Measurements from ENCODE around the genes PSMB7 and PPP6C.

DNA sequence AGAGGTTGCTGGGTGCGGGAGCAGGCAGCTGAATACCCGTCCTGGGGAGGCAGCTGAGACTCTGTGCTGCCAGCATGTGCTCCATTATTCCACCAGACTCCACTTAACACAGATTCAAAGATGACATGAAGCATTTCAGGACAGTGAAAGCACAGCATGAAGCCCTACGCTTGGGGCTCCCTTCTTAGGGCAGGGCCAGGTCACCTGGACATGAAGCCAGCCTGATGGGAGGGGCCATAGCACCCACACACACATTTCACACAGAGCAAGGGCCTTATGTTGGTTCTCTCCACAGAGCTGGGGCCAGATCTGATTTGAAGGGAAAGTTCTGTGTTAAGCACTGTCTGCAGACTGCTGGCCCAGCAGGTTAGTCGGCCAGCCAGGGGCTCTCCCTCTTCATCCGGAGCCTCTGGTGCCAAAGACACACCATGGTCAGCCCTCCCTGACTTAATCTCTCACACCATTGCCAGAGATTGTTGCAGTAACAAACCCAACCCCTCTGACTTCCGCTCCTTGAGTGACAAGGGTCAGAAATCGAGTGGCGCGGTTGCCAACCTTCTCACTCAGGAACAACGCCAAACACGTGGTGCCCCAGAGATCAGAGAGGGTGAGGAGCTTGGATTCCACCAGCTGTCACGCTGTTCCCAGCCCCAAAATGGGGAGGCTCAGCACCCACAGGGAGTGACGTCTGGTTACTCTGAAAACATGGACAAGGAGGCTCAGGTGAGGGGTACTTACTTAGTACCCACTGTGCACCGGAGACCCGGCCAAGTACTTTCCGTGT lies 13.2 kb downstream of the NEK6 start:
- RRBS: no CpG with 5 or more reads among the region's 16 CpGs

DNA sequence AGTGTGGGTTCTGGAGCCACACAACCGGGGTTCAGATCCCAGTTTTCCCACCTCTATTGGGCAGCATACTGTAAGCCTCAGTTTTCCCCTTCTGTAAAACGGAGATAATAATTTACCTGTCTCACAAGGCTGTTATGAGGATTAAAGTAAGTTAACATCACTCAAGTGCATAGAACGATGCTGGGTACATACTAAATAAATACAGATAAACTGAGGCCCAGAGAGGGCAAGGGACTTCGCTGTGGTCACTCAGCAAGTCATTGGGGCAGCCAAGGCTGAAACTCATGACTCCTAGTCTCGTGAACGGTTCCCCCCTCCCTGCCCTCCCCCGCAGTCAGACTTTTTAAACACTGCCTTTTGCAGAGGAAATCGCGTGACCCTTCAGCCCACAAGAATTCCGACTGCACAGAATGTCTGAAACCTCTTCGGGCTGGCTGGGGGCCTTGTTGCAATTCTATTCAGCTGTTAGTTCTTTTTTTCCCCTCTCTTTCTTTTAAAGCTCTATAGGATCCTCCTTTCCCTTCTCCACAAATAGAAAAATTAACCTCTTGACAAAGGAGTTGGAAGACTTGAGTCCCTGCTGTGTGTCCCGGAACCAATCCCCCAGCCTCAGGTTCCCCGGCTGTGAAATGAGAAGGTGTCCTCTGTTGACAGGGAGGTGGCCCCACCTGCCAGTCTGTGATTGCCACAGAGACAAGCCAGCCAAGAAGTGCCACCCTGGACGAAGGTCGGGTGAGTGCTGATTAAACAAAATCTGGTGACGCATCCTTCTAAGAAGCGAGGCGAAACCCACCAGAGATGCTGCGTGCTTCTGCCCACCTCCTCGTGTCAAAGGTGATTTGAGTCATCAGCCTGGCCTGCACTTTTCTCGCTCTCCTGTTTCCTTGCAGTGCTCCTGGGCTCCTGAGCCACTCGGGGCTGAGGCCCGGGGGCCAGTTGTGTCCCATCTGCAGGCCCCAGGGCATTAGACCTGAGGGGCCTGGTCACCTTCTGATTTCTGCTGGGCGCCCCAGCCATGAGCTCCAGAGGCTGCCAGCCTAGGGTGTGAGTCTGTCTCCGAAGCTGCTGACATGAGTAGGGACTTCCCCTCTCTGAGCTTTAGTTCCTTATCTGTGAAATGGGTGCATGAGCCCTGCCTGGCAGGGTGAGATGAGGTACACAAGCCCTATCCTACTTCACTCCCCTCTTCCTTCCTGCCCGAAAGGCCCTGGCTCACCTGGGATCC lies 28.4 kb downstream of the NEK6 start:
- RRBS: no CpG with 5 or more reads among the region's 26 CpGs

- RRBS: no CpG with 5 or more reads among the region's 21 CpGs
Measured at GRCh38 chr9:124290060-124290603, 32.4 kb downstream of the NEK6 start.

- RRBS: no CpG with 5 or more reads among the region's 6 CpGs
Measured at GRCh38 chr9:124292160-124292697, 34.5 kb downstream of the NEK6 start.

- RRBS: 7% methylated on average over 8 of the region's 55 CpGs
Measured at GRCh38 chr9:124414574-124415722, at the start of gene PSMB7. TSS of gene PSMB7 (minus strand) at chr9:124415442.

DNA sequence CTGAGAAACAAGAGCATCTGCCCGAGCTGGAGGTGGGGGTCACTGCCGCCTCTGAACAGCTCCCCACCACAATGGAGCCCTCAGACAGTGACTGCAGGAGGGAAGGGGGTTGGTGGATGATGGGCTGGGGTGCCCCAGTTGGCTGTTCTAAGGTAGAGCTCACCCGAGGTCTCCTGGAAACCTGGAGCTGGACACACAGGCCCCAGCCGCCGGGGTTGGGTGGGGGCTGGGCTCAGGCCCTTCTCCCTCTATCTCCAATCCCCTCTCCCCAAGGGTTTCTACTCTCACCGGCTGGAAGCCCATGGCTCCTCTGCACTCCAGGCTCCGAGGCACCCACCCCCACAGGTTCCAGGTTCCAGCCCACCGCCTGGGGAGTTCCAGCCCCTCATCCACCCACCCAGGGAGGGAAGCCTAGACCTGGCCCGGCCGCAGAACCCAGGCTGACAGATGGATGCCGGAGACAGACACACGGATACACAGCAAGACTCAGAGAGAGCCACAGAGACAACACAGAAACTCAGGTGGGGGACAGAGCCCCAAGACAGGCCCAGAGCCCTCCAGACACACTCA lies 731 bp downstream of the NR5A1 start:
- RRBS: 97% methylated on average over 2 of the region's 12 CpGs

- RRBS: no CpG with 5 or more reads among the region's 9 CpGs
Measured at GRCh38 chr9:124514455-124515190, 7.4 kb upstream of the NR5A1 start.

DNA sequence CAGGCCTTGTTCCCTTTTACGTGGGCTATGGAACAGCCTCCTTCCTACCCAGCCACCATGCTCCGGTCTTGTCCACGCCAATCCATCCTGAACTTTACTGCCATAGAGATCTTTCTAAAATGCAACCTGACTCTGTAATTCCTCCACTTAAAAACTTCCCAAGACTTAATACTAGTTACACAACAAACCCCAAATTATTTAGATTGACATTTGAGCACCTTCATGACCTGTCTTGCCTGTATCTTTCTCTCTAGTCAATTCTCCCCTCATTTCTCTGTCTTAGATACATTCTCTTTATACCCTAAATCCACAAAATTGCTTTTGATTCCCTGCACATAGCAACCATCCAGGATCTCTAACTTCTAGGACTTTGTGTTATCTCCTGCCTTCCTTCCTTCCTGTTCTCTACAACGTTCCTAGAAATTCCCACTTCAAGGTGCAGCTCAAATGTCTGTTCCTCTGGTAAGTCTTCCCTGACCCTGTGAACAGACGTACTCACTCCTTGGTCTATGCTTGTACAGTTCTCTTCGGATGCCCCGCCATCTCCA lies 24.8 kb upstream of the NR5A1 start:
- RRBS: no CpG with 5 or more reads among the region's 7 CpGs

DNA sequence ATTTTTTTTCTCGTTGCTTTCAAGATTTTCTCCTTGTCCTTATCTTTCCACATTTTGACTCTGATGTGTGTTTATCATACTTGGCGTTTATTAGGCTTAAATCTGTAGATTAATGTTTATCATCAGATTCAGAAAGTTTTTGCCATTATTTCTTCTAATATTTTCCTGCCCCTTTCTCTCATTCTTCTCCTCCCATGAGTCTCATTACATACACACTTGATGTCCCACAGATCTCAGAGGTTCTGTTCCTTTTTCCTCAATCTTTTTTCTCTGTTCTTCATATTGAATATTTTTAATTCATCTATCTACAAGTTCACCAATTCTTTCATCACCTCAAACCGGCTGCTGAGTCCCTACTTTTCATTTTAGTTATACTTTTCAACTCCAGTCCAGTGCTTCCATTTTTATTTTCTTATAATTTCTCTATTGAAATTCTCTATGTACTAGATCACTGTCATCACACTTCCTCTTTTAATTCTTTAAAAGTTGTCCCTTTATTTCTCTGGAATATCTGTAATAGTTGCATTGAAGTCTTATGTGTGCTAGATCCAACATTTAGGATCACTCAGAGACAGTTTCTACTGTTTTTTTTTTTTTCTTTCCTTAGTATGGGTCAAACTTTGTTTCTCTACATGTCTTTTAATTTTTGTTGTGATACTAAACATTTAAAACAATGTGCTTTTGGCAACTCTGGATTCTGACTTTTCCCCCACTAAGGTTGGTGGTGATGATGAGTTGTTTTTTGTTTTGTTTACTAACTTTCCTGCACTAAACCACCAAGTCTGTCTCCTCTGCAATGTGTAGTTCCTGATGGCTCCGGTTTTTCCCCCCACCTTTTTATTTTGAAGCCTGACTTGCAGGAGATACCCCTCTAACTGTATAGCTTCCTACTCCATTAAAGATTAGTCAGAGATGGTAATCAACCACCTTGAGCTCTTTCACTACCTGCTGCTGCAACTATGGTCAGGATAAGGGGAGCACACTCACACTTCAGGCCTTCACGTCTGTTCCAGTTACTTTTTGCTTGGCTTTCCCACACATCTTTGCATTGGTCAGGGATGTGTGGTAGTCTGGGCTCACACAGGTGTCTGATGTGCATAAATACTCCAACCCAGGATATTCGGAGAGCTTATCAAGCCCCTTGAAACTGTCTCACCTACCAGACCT lies 63.8 kb downstream of the NR6A1 start:
- RRBS: no CpG with 5 or more reads among the region's 6 CpGs

DNA sequence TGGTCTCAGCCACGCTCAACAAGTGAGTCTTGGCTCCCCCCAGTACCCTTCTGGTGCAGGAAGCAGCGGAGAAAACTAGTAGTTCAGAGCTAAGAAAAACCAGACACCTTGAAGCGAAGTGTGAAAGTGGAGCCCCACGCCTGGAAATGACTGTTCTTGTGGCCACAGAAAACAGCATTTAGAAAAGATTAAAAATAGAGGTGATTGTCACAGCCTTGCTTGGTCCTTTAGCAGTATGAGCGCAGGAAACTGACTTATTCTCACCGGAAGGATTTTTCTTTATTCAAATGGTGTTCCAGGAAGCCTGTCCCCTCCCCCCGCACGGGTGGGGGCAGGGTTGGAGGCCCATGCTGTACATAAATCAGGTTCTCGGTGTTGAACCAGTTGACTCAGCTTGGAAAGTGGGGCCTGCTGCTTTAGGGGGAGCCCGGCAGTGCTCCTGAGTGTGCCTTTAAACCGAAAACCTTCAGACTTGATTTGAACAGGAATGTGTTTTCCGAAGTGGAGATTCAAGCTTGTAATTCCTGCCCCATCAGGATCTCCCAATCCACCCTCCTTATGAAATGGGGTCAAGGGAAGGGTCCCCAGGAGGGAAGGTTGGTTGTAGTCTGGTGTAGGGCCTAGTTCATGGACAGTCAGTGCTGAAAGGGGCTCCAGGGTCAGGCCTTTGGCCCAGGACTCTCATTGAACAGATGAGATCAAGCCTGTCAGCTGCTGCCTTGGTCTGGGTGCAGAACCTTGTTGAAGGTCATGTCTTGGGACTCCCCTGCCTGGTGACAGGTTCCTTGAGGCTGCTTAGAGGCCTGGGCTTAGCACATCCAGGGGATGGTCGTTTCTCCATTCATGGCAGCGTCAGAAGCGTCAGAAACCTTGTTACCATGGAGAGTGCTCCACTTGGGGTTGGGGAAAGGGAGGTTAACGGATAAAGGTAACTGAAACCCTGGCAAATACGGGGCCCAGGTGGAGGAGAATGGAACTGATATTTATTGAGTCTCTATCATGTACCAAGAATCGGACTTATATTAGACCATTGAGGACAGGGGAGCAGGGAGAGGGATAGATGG lies 8.5 kb downstream of the ARPC5L start:
- RRBS: no CpG with 5 or more reads among the region's 18 CpGs

DNA sequence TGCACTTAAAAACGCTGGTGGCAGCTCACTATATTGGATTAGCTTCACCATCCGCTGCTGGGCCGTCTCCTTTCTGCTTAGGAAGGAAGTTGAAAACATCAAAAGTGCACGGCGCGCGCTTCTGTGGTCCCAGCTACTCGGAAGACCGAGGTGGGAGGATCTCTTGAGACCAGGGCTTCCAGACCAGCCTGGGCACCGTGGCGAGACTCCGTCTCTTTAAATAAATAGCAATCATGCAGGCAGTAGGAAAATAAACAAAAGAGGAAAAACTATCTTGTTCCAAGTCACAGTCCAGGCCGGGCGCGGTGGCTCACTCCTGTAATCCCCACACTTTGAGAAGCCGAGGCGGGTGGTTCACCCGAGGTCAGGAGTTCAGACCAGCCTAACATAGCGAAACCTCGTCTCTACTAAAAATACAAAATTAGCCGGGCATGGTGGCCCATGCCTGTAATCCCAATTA lies 847 bp upstream of the GOLGA1 start:
- RRBS: no CpG with 5 or more reads among the region's 21 CpGs

DNA sequence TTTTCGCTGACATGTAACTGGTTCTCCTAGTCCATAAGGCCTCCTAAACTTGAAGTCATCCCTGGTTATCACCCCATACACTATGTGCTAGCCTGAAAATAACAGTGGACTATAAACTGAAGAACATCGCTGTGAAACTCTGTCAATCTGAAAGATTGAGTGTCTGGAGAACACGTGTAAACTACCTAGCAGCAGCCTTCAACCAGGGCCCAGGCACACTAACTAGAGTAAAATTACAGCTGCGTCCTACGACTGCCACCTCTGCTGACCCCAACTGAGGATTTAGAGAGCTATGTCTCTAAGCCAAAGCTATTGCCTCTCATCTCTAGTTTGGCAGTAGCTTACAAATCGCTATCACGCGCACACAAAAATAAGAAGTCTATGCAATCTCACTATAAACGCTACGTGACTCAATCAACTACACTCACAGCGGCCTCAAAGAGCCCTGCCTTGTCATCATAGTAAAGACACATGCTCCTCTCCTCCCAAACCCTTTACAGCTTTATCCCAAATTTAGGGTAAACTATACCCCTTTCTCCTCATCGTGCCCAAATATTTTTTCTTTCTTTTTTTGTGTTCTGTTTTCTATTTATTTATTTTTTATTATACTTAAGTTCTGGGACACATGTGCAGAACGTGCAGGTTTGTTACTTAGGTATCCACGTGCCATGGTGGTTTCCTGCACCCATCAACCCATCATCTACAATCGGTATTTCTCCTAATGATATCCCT lies 8.7 kb downstream of the PPP6C start:
- RRBS: no CpG with 5 or more reads among the region's 15 CpGs

GRCh38 chr9:125189396-125190445 lies at the start of gene PPP6C:
TSS of gene PPP6C (minus strand) at chr9:125189803.
- RRBS: 4% methylated on average over 29 of the region's 84 CpGs

- RRBS: no CpG with 5 or more reads among the region's 45 CpGs
Measured at GRCh38 chr9:125241440-125242500, 627 bp upstream of the HSPA5 start.

- RRBS: no CpG with 5 or more reads among the region's 2 CpGs
Measured at GRCh38 chr9:125259218-125259544, 2.4 kb upstream of the GAPVD1 start.

DNA sequence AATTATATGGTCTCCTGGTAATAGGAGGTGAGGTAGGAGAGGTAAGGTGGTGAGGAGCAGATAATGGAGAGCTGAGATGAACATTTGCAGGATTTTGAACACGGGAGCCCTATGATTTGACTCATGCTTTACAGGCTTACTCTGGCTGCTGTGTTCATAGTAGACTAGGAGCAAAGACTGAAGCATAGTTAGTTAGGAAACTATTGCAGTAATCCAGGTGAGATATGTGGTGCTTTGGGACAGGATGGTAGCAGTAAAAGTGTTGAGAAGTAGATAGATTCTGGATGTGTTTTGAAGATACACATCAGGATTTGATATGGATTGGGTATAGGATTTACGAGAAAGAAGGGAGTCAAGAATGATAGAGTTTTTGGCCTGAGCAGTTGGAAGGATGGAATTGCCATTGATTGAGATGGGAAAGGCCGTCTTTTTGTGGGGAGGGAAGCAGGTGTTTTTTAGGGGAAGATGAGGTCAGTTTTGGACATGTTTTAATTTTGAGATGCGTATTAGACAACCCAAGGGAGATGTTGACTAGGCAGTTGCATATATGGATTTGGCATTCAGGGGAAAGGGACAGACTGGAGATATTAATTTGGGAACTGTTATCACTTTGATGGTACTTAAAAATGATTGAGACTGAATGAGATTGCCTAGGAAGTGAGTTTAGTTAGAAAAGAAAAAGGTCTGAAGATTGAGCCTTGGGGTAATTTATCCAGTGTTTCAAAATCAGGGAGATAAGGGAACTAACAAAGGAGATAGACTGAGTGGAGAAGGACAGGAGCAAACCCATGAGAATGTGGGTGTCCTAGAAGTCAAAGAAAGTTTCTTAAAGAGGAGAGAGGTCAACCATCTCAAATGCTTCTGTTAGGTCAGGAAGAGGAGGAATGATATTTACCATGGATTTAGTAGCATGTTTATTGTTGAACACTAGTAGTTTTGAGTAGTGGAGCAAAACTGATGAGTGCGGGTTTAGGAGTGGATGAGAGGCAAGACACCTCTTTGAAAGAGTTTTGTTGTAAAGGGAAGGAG lies 27.9 kb downstream of the GAPVD1 start:
- RRBS: no CpG with 5 or more reads among the region's 5 CpGs

DNA sequence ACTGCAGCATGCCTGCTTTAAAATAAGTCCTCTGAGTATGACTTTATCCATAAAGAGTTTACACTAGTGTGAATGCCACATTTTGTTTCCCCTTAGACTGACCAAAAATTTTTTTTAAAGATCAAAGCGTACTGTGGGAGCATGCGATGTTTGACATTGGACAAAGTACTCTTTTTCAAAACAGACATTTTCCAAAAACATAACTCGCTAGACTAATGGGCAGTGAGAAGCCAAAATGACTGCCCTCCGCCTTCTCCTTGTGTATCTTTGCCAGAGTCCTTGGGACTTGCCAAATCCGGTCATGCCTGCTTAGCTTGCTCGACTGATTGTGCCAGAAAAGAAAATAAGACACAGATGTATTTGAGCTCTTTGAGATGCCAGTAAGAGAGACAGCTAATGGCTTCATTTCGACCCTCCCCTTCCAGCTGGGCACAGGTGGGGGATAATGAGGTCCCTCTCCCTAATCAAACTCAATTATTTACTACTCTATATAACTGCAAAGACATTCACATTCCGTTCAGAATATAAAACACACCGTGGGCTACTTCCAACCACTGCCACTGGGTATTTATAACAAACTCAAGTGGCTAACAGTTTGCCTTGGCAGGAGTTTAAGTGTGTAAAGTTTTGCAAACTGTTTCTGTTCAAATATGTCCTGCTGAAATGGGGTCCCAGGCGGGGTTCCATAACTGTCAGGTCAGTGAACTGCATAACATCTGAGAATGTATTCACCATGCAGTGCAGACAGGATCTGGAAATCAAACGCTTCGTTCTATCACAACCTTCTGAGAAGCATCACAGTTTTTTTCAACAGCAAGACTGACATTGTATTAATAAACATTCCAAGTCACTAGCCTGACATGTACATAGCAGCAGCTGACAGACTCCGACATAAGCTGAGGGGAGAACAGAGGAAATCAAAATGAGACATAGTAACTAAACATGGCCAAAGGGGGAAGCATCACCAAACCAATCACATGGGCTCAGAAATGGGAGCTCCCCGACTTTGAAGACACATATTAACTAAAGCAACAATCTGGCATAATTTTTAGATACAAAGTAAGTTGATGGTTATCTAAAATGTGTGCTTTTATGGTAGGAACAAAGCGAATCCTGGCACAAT lies 157.2 kb downstream of the MAPKAP1 start:
- RRBS: no CpG with 5 or more reads among the region's 15 CpGs

DNA sequence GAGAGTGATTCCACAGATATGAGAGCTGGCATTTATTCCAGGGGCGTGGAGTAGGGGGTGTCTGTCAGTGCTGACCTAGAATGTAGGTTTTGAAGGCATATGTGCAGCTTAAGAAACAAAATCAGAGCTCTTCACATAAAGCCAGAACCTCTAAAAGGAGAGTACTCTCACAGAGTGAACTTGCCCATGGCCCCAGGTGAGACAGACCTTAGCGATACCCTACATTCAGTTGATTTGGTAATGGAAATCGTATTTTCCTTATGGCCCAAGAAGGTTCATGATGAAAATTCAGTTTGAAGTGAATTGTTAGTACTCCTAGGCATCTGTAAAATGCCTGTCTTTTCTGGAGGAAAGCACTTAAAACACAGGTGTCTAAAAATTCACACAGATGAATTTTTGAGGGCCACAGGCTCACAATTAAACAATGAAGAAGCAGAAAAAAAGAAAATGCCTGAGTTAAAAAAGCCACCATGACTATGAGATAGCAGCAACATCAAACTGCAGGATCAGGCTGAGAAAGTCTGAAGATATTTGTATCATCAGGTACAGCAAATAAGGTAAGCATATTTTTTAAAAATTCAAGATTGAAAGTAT lies 121.4 kb downstream of the PBX3 start:
- RRBS: no CpG with 5 or more reads among the region's 3 CpGs

- RRBS: 77% methylated on average over 5 of the region's 24 CpGs
Measured at GRCh38 chr9:125888819-125889488, 141.8 kb downstream of the PBX3 start.

Data from OVCAR3 (cell line).